Tibial artery (tissue), 1 donor: ENCODE measurements around a stretch of chr6.

DNA sequence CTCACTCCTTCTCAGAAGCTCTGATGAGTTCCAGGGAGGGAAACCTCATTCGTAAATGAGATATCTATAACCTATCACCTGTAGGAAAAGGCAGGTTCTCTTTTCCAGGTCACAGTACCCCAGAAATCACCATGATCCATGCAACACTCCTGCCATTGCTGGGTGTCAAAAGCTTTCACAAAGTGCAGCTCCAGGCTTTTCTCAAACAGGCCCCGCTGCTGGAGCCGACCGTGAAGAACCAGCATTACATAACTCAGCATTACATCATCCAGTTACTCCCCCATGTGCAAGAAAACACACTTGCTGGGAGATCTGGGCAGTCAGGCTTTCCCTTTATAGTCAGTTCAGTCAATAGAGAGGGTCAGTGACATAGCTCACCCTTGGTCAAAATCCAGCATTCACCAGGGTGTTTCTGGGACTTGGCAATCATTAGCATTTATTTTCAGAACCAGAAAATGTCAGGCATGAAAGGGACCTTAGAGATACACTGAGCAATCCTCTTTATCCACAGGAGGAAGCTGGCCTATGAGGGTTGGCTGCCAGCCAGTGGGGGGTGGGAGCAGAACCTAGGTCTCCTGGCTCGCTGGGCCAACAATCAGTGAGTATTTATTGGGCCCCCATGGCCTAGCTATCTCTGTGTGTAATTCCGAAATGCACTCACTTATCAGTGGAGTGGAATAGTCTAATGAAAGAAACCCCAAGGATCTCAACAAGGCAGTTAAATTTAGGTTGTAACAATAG is 54.8 kb downstream of the LYRM4 start:
- PRO-cap: no peak

DNA sequence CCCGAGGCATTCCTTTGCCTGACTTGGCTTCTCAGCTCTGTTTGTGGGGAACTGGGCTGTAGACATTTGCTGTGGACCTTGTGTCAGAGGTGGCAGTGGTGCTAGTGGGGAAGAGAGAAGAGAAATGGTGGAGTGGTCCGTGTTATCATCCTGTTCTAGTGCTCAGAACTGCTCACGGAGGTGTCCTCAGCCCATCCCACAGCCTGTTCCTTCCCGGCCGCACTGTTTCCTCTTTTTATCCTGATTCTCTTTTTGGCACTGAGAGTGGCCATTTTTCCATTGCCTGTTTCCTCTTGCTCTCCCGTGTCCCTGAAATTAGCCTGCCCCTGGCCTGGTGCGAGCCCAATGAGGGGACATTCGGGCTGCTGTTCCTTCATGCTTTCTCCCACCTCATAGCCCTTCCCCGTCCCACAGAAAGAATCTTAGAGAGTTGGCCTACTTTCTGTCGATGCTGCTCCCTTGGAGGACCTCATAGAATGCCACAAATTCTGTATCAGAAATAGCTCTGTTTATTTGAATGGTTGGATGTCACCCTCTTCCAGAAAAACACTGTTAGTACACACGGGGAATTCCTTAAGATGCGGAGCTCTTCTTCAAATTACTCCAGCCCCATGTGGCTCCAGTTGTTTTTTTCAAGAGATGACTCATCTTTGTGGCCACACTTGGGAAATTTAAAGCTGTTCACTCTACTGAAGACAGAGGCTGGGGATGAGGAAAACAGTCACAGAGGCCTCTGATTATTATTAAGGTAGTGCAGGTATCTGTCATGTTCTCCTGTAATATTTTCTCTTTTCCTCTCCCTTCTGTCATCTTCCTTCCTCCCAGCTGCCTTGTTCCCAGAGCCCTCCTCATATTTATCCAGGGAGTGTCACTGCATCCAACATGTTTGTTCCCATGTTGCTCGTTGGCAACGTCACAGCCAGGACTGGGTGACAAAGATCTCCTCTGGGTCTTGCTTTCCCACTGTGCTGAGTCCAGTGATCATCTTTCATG is 26.2 kb downstream of the FARS2 start:
- PRO-cap: no peak

- PRO-cap: no peak
Observed at GRCh38 chr6:5446286-5447021, 185.1 kb downstream of the FARS2 start.

DNA sequence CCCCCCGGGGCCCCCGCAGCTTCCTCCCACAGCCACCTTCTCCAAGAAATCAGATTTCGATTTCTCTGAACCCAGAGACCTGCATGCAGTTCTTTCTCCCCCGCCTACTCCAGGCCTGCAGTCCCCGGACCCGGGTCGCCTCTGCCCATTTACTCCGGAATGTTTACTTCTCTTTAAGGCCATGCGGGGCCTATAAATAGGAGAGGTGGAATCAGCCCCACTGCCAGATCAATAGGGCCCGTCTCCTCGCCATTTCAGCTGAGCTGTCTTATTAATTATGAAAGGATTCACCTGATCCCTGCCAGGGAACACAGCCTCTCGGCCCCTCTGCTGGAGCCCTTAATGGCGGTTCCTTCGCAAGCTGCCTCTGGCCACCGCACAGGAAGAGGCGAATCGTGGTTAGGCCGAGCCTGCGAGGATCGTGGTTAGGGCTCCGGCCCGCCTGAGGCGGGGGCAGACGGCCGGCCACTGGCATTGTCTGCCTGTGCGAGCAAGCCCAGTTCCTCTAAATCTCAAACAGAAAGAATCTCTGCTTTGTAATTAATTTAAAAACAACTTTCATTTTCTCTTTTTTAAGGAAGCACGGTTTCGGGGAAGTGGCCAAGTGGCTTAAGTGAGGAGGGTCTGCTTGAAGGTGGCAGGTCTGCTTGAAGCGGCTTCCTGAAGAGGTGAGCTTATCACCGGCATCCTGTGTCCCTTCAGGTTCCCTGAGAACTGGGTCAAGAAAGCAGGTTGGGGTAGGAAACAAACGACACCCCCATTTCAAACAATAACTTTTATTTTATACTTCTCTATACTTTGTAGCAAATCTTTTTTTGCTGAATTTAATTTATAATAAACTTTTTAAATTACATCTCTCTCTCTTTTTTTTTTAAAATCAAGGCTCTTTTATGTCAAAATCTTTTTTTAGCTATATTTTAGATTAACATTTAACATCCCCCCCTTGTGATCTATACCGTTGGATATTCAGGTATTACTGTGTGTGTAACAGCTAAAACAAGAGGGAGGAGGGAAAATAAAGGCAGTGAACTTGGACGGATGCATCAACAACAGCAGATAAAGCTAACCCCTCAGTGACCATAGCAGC is 9.1 kb downstream of the NRN1 start:
- PRO-cap: no peak

DNA sequence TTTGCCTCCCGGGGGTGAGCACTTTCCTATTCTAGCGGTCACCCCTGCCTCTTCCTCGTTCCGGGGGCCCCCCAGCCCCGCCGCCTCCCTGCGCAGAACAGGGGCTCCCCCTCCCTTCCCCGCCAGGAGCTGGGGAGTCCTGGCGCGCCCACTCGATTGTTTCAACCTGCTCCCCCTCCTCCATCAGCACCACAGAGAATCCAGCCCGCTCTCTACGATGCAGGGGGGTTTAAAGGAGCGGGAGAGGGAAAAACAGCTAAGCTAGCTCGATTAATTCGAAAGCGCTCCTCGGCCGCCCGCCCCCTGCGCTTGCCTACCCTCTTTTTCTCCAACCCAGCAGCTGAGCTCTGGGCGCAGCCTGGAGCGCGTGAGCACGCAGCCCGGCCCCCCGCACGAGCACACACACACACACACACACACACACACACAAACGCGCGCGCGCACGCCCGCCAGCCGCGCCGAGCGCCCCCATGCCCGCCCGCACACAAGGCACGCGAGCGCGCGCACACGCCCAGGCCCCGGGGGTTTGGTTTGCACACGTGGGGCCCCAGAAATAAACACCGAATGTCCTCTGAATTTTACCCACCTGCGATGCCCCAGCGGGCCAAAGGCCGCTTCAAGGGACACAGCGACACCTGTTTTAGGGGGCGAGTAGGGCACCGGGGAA is 578 bp upstream of the NRN1 start:
- PRO-cap: unidirectional peak, minus-strand start at position 342 of the sequence; unidirectional peak, minus-strand start at position 400 of the sequence

DNA sequence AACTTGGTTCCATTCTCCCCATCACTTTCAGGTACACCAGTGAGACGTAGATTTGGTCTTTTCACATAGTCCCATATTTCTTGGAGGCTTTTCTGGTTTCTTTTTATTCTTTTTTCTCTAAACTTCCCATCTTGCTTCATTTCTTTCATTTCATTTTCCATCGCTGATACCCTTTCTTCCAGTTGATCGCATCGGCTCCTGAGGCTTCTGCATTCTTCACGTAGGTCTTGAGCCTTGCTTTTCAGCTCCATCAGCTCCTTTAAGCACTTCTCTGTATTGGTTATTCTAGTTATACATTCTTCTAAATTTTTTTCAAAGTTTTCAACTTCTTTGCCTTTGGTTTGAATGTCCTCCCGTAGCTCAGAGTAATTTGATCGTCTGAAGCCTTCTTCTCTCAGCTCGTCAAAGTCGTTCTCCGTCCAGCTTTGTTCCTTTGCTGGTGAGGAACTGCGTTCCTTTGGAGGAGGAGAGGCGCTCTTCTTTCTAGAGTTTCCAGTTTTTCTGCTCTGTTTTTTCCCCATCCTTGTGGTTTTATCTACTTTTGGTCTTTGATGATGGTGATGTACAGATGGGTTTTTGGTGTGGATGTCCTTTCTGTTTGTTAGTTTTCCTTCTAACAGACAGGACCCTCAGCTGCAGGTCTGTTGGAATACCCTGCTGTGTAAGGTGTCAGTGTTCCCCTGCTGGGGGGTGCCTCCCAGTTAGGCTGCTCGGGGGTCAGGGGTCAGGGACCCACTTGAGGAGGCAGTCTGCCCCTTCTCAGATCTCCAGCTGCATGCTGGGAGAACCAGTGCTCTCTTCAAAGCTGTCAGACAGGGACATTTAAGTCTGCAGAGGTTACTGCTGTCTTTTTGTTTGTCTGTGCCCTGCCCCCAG is 130.4 kb downstream of the F13A1 start:
- PRO-cap: no peak

GRCh38 chr6:6243950-6244341 is 76.5 kb downstream of the F13A1 start:
- PRO-cap: no peak

GRCh38 chr6:6592838-6593382 is 4.4 kb downstream of the LY86 start:
- PRO-cap: no peak

- PRO-cap: no peak
Observed at GRCh38 chr6:6614017-6615093, 25.8 kb downstream of the LY86 start.

DNA sequence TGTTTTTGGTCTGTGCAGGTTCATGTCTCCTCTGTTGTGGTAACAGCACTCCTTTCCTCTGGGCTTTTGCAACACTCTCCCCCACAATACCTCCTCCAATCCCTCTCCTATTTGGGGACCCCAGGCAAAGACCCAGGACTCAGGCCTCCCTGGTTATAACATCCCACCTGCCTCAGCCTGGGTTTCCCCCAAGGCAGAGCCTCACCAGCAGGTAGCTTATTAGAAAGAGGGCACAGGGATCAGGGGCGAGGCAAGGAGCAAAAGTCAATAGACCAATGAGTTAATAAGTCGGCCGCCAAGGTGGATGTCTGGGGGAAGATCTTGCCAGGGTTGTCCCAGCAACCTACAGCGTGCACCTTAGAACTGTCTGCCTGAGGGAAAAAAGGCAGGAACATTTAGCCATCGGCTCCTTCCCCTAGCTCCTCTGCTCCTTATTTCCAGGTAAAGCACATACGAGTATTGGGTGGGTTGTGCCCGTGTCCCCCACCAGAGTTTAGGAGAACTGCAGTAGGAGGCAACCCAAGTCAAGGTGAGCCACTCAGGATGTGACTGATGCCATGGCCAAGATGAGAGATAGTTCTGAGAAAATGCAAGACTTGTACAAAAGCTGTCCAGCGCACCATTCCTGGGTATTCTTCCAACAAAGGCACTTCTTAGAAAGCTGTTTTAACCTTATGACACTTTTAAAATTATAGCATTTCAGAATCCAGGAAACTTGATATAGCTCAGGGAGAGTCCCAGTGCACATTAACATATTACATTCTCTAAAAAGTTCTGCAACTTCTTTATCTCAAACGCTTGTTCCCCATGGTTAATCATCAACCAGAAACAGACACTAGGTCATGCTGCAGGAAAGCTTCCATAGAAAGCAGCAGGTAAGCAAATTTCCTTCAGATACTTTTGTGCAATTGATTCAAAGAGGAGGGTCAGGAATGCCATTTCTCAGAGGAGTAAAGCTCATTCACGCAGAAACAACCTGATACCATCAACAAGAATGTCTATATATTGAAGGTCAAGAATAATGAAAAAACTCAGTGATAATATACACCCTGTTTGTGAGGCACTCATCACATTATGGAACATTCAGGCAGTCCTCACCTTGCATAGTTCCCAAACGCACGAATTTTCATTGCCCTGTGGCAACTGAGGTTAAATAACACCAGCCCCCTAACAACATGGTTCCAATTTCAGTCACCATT is 95.2 kb downstream of the LY86 start:
- PRO-cap: no peak

- PRO-cap: no peak
Observed at GRCh38 chr6:6688269-6688813, 99.8 kb downstream of the LY86 start.

DNA sequence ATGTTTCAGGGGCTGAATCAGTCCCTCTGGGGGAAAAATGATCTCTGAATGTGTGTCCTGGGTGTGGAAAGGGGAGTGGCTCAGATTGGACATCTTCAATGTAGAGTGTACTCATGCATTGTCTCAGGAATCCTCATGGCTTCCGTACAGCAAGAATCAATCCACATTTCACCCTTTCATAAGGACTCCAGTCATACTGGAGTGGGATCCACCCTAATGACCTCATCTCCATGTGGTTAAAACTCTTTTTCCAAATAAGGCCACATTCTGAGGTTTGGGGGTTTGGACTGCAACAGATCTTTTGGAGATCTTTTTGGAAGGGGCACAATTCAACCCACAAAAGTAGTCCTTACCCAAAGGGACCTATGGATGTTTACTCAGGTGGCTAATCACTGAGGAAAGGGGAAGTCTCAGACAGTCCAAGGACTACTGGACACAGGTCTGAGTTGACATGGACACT is 101.4 kb downstream of the LY86 start:
- PRO-cap: no peak

DNA sequence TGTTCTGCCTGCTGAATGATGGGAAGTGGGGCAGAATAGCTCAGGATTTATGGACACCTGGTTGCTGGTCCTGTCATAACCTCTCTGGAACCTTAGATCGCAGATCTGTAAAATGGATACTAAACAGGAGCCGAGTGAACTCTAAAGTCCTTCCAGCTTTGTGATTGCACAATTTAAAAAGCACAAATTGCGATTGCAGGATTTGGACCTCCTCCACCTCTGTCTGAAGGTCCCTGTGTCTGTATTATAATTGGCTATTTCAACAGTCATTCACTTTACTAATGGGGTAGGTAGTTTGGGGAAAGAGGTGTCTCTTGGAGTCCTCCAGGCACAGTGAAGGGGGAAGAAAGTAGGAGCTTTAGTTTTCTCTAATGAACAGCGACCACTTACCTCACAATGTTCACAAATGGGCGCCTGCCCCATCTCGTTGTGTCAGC is 220.5 kb downstream of the LY86 start:
- PRO-cap: no peak

DNA sequence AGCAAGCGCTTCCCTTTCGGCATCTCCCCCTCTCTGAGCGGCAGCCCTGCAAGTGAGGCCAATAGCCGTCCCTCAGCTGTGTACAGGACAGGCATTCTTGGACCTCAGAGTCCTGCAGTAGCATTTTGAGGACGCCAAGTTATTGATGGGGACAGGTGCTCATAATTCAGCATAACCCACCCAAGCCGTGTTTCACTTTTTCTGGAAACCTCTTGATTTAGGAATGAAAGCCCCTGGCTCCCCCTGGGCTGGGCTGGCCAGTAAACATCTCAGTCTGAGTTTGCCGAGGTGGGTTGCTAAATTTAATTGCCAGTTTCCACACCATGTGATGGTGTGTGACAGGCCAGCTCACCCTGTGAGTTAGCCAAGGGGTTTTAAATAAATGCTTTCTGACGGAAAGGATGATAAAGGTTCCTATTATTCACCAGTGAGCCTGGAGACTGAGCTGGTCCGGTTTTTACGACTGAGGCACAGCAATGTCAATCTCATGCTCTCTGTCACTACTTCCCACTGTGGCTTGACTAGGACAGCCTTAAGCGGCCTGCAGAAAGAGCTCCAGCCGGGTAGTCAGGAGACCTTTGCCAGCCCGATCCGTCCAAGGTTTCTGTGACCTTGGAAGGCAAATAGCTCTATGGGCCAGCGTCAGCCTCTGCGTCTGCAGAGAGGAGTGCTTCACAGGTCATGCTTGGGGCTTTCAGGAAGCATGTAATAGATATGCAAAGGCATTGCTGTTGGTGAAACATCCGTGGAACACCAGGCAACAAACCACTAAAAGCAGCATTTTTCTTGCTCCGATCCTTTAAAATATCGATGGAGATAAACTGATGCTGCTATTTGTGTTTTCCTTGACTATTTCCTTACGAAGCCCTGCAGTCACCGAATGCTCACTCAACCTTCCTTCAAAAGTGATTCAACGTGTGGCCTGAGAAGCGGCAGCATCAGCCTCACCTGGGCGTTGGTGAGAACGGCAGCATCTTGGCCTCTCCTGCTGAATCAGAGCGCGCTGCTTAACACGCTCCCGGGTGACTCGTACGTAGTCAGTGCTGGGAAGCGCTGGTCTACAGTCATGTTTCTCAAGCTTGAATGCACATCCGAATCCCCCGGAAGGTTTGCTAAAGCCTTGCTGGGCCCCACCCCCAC is 214.5 kb upstream of the RREB1 start:
- PRO-cap: no peak

- PRO-cap: no peak
Observed at GRCh38 chr6:6940320-6940743, 167.4 kb upstream of the RREB1 start.

- PRO-cap: bidirectional peak, plus-strand start at chr6:7109078, minus-strand start at chr6:7109002
Observed at GRCh38 chr6:7108915-7109272, 1.1 kb downstream of the RREB1 start.

DNA sequence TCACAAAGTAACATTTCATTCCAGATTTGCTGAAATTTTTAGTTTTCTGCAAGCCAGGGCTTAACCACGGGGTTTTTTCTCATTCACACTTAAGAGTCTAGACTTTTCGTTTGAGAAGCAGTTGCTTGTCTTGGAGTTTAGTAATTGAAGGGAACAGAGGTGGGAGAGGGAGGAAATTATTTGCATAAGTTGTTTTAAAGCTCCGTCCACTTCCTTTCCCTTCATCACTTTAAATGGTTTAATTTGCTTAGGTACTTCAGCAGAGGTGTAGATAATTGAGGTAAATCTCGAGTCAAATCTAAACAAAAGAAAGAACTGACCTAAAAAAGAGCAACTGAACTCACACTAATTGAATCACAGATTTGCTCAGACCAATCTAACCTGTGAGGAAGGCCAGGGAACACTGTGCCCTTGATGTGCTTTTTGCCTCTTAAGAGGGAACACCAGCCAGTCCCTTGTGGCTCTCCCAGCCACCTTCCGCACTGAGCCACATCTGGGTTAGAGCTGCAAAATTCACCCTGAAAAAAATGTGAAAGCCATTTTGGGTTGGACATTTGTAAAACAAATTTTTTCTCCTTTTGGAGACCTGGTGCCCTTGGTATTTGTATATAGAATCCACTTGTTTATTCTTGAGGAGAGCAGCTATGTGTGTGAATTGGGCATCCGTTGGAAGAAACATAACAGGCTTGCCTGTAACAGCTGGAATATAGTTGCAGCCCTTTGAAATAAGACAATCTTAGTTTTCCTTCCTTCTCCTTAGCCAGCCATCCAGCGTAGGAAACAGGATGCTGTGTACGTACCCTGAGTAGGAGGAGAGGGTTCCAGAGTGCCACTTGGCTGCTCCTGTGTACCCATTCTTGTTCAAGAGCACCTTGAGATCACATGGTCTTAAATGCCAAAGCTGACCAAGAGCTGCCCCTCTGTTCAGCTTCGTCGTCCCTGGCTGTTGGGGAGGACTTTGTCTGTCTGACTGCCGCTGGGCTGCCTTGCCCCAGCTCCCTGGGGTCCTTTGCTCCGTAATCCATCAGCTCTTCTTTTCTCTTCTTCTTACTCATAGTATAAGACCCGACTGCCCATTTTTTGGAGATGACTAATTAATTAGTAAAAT is 48.6 kb downstream of the RREB1 start:
- PRO-cap: no peak

- PRO-cap: no peak
Observed at GRCh38 chr6:7188971-7189918, 81.5 kb downstream of the RREB1 start.

DNA sequence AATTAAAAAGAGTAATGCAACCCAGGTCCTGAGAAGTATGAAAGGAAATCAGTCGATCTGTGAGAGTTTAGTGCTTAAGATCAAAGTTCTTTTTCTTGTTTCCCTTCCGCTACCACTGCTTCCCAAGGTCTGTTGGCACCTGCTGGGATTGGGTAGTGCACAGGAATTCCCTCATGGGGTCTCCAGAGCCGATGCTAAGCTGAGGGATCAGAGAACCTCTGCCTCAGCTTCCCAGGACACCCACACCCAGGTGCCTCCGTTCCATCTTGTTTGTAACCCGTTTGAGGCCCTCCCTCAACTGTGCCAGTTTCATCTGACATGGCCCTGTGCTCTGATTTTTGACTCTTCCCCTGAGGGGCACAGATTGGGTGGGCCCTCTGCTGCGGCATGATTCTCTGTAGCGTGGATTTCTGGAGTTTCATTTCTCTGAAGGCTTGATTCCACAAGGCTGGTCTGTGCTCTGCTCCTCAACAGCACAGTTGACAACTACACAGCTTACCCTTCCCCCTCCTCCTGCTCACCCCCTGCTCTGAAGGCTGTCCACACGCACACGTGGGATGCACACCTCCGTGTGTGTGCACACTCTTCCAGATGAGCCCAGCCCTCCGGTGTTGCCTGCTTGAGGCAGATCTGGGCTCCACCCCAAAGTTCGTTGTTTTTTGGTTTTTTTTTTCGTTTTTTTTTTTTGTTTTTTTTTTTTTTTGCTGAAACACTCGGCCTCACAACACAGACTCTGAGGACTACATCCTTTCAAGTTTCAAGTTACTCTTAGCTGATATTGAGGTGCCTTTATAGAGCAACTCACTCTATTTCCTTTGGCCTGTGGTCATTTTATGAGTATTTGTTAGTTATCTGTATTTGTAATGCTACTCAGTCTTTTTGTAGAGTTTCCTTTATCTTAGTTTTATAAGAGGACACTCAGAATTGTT is 88.0 kb downstream of the RREB1 start:
- PRO-cap: no peak

GRCh38 chr6:7200946-7201674 is 93.3 kb downstream of the RREB1 start:
- PRO-cap: no peak